H7 (cell line): ENCODE results near the genes TCIRG1 and LRP5.

GRCh38 chr11:68014270-68015081, 4.3 kb downstream of the ALDH3B1 start:
- RAMPAGE, long total RNA, result no peak

DNA sequence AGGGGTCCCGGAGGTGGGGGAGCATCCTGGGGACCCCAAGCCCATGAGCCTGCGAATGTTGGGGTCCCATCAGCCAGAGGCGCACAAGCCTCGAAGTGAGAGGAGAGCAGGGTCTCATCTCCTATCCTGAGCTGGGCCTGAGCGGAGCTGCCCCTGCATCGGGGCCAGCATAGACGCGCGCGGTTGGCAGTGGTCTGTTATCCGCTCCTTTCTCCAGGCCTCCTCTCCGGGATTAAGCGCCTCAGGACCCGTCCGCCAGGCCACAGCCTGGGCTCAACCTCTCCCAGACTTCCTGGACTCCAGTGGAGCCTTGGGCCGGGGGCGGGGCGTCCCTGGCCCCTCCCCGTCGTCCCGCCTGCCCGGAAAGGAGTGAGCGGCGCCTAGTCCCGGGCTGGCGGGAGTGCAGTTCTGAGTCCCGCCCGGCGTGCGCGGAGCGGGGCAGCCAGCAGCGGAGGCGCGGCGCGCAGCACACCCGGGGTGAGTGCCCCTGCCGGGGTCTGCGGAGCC, at the start of gene TCIRG1:
Gene TCIRG1 (plus strand): TSS at position 383 of the 507 bp plus-strand sequence.
- RAMPAGE, long total RNA, result no peak

- RAMPAGE, long total RNA, result no peak
Observed at GRCh38 chr11:68047331-68048215, 8.7 kb downstream of the TCIRG1 start.

- RAMPAGE, long total RNA, result no peak
Observed at GRCh38 chr11:68053681-68054643, 15.1 kb downstream of the TCIRG1 start.

DNA sequence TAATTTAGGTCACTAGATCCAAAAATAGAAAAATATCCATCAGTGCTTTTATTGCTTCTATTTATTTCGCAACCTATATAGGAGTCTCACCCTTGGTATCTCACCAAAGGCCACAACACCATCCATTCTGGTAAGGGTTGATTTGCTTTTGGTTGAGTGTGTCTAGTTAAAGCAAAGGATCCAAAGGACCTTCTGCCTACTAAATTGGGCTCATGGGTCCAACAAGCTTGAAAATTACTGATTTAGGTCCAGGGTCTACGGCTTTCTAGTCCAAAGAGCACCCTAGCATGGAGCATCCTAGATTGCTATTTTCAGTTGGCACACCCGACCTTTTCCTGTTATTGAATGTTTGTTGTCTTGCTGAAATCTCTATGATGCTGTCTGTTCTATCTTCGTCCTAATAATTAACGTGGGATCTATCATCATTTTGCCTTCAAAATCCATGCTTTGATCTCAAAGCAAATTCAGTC, 36.3 kb downstream of the TCIRG1 start:
- RAMPAGE, long total RNA, result no peak

DNA sequence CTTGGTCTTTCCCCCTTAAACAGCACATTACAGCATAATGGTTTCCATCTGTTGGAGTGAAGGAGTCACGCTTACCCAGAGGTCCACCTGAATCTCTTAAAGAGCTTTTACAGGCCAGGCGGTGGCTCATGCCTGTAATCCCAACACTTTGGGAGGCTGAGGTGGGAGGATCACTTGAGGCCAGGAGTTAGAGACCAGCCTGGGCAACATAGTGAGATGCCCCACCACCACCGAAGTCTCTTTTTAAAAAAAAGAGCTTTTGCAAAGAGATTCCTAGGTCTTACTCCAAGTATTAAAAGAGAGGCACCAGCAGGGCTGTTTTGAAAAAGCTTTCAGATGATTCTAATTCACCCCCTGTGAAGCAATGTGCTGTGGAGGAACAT, 36.7 kb downstream of the TCIRG1 start:
- RAMPAGE, long total RNA, result no peak

DNA sequence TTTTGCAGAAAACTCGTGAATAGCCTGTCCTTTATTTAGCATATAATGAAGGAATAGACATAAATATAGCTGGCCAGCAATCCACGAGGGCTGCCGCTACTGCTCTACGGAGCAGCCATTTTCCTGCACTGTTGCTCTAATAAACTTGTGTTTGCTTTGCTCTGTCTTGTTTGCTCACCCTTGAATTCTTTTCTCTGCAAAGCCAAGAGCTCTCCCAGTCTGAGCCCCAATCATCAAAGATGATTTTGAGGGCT, 16.6 kb upstream of the CHKA start:
- RAMPAGE, long total RNA, result no peak

DNA sequence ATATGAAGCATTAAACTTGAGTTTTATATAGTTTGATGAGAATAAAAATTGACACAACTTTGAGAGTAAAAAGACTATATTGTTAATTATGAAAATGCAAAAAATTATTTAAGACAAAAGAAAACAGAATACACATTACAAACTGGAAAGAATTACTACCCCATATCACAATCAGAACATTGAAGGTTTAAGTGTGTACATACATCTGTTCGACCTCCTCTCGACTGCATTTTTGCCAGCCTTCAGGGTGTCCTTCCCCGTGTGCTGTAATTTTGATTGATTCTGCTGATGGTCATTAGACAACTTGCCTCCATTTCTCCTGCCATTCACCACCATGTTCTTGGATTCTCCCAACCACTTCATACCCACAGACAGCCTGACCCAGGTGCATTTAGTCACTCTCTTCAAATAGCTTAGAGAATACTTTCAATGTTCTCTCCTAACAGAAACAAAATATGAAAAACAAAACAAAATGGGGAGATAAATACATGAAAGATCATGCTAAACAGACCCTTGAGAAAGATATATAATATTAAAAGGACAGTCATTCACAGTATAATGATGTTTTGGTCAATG, 23.3 kb downstream of the KMT5B start:
- RAMPAGE, long total RNA, result no peak

DNA sequence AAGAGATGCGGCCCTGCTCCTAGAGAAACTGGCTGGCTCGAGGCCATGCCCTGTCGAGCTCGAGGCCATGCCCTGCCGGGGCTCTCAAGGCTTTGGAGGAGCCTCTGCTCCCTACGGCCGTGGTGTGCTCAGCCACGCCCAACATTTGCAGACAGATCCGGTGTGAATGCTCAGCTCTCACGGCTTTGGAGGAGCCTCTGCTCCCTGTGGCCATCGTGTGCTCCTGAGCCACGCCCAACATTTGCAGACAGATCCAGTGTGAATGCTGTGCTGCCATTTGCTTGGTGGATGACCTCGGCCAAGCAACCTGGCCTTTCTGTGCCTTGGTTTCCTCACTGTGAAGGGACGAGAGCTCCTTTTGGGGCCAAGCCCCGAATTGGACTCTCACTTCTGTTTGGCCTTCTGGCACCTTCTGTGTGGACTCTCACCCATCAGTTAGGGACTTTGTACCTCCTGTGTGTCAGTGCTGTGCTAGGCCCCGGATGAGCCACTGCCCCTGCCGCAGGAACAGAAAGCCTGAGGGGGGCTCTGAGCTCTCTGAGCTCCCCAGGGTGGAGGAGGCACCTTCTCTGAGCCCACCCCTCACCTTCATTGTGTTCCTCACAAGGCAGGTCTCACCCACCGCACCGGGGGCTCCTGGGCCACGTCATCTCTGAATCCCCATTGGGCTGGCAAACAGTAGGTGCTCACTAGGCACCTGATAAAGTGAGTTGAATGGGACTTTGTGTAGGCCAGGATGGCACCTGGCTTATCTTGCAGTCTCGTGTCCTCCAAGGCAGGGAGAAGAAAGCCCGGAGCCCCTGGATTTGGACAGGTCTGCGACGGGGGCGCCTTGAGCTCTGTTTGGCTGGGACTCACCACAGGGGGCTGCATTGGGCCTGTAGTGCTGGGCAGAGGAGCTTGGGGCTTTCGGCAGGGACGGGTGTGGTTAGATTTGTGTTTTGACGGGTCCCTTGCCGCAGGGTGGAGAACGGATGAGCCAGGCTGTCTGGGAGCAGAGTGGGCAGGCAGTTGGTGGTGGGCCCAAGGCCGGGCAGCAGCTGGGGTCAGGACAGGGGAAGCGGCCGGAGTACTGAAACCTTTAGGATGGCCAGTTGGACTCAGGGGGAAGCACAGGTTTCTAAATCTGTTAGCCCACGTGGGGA, 13.8 kb downstream of the C11orf24 start:
- RAMPAGE, long total RNA, result no peak

DNA sequence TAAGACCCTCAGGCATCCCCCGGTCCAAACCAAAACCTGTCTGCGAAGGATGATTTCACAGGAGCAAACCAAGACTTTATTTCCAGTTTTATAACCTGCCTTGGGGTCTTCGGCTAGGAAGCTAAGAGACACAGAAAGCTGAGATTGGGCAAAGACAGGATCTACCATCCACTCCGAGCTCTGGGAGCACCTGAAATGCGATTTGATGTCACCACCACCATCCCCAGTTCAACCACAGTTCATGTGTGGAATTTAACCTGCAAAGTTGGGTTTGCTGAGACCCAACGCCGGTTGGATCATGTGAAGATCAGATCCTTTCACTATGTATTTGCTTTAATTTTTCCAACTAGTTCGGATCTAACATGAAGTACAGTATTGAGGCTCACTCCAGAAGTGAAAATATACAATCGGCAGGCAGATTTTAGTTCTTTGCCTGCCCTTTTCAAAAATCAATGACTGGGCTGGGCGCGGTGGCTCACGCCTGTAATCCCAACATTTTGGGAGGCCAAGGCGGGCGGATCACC, 1.3 kb upstream of the C11orf24 start:
- RAMPAGE, long total RNA, result no peak

GRCh38 chr11:68312053-68312979, at the start of gene LRP5:
LRP5 (plus strand) TSS chr11:68312591.
- RAMPAGE, long total RNA, result no peak

DNA sequence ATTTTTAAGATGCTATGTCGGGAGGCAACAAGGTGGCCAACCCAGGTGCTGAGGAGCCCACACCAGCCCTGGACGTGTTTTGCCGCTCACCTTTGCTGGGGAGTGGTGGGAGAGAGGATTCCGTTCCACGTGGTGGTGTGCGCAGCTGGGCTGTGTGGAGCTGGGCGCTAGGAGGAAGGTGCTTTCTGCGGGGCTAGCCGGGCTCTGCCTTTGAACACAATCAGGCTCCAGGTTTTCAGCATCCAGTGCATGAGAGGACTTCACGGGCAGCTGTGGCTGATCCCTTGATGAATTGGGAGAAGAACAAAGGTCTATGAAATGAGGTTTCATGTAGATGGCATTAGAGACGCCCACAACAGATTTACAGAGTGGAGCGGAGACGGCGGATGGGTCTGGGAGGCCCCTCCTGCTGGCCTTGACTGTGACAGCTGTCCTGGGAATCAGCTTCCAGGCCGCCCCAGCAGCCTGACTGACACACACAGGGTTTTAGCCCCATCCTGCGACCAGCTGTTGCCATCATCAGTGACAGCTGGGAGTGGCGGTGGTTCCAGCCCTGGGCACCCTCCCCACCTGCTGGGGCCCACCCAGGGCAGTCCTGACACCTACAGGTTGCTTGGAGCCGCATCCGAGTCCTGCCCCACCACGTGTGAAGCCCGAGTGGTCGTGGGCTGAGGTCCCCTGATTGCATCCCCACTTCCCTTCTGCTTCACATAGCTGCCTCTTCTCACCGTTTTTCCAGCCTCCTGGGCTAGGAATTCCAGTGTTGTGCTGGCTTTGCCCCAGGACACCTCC, 64.1 kb upstream of the PPP6R3 start:
- RAMPAGE, long total RNA, result no peak

- RAMPAGE, long total RNA, result no peak
Observed at GRCh38 chr11:68400875-68401296, 59.7 kb upstream of the PPP6R3 start.

GRCh38 chr11:68423304-68424277, 37.0 kb upstream of the PPP6R3 start:
- RAMPAGE, long total RNA, result no peak

- RAMPAGE, long total RNA, result no peak
Observed at GRCh38 chr11:68424899-68425602, 35.5 kb upstream of the PPP6R3 start.

GRCh38 chr11:68425603-68426207, 34.8 kb upstream of the PPP6R3 start:
- RAMPAGE, long total RNA, result no peak

DNA sequence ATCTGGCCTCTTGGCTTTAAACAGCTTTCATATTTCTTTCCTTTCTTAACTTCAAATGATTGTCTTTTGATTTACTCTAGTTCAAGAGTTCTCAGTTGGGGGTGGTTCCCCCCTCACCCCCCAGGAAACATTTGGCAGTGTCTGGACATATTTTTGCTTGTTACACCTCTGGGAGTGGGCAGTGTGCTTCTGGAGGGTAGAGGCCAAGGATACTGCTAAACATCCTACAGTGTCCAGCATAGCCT, 3.1 kb downstream of the PPP6R3 start:
- RAMPAGE, long total RNA, result no peak

DNA sequence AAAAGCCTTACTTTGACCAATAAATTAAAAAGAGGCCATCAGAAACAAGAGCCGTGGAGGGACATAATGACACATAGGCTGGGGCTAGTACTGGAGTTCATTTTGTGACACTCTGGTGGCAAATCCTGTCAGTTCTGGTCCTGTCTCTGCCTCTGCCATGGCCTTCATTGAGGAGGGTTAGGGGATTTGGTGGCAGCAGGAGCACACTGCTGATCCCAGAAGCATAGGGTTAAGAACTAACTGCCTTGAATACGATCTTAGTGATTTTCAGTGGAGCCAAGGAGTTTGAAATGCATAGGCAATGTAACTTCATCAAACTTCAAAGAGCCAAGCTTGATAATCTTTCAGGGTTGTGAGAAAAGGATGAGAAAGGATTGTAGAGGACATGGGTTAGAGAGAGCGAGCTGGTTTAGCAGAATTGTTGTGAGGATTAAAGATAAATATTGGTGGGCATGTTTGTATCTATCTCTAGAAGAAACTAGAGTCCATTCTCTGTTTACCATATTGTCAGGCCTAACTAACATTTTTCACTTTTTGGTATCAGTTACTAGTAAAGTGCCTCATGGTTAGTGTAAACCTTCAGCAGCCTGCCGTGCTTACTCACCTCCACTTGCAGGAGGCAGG, 20.7 kb downstream of the PPP6R3 start:
- RAMPAGE, long total RNA, result no peak

DNA sequence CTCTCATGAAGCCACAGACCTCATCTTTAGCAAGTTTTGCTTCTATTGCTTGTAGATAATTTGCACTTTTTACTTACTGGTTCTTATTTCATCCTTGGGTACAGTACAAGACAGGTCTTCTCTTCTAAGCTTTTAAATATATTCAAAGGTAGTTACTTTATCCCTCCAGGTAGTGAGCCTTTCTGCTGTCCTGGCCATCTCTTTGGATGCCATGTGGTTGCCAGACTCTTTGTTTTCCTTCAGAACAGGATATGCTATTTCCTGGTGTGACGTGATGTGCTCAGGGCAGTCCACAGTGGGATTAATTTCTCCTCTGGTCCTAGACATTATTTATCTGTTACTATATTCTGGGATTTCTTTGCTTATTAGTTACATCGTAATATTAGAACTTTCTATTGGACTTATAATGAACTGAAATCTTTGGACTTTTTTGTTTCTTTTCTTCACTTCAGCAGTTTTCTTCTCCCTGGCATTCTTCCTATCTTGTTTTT, 63.7 kb downstream of the PPP6R3 start:
- RAMPAGE, long total RNA, result no peak

GRCh38 chr11:68564158-68564679, 103.7 kb downstream of the PPP6R3 start:
- RAMPAGE, long total RNA, result no peak